GM12878 (cell line): Measurements from ENCODE around the gene OXNAD1.

DNA sequence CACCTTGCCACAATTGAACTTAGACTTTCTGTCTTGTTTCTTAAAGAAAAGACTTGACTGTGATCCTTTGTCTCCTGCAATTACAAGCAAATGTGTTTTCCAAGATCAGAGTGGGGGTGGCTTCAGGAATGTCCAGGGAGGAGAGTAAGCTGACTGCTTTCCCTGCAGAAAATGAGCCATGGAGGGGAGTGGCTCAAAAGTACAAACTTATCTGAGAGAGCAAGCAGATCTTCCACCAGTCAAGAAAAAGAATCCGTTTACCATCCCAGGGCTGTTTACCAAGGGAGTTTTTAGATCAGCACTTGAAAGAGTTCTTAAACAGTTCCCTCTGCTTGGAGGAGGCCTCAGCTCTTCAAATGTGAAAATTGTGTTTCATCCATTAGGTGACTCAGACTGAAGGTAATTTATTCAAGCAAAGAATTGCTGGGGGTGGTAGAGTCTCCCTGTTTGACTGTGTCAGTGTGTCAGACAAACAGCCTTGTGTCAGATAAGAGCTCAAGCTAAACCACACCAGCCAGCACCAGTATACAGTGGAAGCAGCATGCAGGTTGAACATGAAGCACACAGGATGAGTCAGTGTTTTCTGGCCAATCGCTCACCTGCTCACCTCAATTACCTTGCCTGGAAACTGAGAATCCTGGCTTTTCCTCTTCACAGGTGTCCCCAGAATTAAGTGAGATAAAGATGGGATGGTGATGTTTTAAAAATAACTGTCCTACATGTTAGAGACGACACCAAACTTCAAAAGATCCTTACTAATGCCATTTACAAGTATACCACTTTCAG lies 21.8 kb downstream of the SH3BP5 start:
- RAMPAGE, long total RNA, result no peak
- RRBS, 2 experiments, result no CpG with 5 or more reads among the region's 3 CpGs
CAGE:
- cytosol, long polyA minus RNA, result no peak
- cytosol, long polyA plus RNA, result no peak
- long polyA plus RNA, result no peak
- nucleolus, long total RNA, result no peak
- nucleus, long polyA plus RNA, result no peak
- nucleus, long total RNA, result no peak

DNA sequence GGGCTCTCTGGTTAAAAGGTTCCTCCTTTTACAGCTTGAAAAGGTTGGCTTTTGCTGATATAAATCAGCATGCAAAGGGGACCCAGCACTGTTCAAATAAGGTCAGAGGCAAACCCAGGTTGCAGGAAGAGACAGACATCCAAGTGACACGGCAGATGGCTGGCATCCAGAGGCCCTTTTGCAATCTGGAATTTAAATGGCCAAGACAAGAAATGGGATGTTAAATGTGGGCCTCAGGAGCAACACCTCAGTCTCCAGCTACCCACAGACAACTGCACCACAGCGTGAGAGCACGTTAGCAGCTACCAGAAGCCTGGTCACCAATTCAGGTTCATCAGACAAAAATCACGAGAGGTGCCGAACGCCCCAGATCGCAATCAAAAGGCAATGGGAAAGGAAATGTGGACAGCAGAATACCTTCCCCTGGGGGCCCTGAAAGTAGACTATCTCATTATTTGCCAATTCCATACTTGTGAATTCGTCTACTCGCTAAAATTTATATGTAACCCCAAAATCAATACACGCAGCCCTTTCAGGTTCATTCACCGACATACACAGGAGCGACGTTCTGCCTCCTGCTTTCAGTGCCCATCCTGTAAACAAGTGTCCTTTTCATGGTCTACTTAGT lies 6.2 kb downstream of the SH3BP5 start:
- RAMPAGE, long total RNA, result no peak
- RRBS, 2 experiments, result no CpG with 5 or more reads among the region's 13 CpGs
CAGE:
- cytosol, long polyA minus RNA, result no peak
- cytosol, long polyA plus RNA, result no peak
- long polyA plus RNA, result no peak
- nucleolus, long total RNA, result no peak
- nucleus, long polyA plus RNA, result no peak
- nucleus, long total RNA, result no peak

GRCh38 chr3:15346942-15347612 lies 14.7 kb upstream of the SH3BP5 start:
- RAMPAGE, long total RNA, result no peak
- RRBS, 2 experiments, result no CpG with 5 or more reads among the region's 8 CpGs
CAGE:
- cytosol, long polyA minus RNA, result no peak
- cytosol, long polyA plus RNA, result no peak
- long polyA plus RNA, result no peak
- nucleolus, long total RNA, result no peak
- nucleus, long polyA plus RNA, result no peak
- nucleus, long total RNA, result no peak

GRCh38 chr3:15495445-15496216 lies 25.9 kb downstream of the COLQ start:
- RAMPAGE, long total RNA, result no peak
- RRBS, 2 experiments, result no CpG with 5 or more reads among the region's 9 CpGs
CAGE:
- cytosol, long polyA minus RNA, result no peak
- cytosol, long polyA plus RNA, result no peak
- long polyA plus RNA, result no peak
- nucleolus, long total RNA, result no peak
- nucleus, long polyA plus RNA, result no peak
- nucleus, long total RNA, result no peak

DNA sequence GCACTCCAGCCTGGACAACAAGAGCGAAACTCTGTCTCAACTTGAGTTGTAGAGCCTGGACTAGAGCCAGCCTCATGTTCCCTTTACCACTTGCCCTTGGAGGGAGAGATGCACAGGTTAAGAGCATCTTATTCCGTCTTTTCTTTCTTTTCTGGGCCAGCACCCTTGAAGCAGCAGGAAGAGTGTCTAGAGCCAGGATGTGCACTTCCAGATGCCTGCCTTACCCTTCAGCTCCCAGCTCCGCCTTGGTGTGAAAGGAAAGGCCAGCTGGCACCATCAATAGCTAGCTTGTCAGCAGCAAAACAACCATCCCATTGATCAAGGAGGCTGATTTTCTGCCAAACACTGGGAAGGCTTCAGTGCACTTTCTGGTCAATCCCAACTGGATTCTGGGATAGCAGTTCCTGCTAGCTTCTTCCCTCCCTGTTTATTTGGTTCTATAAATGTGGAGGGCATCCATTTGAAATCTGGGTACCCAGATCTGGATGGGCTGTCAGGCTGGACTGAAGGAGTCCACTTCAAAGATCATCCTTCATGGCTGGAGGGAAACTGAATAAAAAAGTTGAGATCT lies 110.9 kb upstream of the GALNT15 start:
- RAMPAGE, long total RNA, result no peak
- RRBS, 2 experiments, result no CpG with 5 or more reads among the region's 3 CpGs
CAGE:
- cytosol, long polyA minus RNA, result no peak
- cytosol, long polyA plus RNA, result no peak
- long polyA plus RNA, result no peak
- nucleolus, long total RNA, result no peak
- nucleus, long polyA plus RNA, result no peak
- nucleus, long total RNA, result no peak

- RAMPAGE, long total RNA, result no peak
- RRBS, 2 experiments, result no CpG with 5 or more reads among the region's 7 CpGs
CAGE:
- cytosol, long polyA minus RNA, result no peak
- cytosol, long polyA plus RNA, result no peak
- long polyA plus RNA, result no peak
- nucleolus, long total RNA, result no peak
- nucleus, long polyA plus RNA, result no peak
- nucleus, long total RNA, result no peak
Measured at GRCh38 chr3:16064473-16065387, 109.8 kb upstream of the GALNT15 start.

DNA sequence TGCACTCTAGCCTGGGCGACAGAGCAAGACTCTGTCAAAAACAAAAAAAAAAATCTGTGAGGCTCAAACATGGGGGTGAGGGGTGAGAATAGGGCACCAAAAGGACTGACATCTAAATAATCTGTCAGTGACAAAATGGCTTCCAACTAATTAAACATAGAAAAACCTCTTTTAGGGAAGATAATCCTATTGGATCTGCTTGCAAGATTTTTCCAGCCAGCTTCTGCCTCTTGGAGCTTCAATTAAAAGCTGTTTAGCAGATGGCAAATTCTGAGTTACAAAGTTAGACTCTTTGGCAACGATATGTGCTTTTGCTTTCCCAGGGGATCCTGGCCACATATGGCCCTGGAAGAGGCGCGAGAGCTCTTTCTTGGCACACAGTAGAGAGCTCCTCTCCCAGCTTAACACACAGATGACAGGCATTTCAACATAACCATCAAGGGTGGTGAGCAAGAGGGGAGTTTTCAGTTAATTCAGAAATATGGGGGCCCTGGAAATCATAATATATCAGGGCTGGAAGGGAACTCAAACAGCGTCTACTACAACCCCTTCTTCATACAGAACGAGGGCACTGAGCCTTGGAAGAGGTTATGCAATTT lies 41.6 kb upstream of the GALNT15 start:
- RAMPAGE, long total RNA, result no peak
- RRBS, 2 experiments, result no CpG with 5 or more reads among the region's 6 CpGs
CAGE:
- cytosol, long polyA minus RNA, result no peak
- cytosol, long polyA plus RNA, result no peak
- long polyA plus RNA, result no peak
- nucleolus, long total RNA, result no peak
- nucleus, long polyA plus RNA, result no peak
- nucleus, long total RNA, result no peak

DNA sequence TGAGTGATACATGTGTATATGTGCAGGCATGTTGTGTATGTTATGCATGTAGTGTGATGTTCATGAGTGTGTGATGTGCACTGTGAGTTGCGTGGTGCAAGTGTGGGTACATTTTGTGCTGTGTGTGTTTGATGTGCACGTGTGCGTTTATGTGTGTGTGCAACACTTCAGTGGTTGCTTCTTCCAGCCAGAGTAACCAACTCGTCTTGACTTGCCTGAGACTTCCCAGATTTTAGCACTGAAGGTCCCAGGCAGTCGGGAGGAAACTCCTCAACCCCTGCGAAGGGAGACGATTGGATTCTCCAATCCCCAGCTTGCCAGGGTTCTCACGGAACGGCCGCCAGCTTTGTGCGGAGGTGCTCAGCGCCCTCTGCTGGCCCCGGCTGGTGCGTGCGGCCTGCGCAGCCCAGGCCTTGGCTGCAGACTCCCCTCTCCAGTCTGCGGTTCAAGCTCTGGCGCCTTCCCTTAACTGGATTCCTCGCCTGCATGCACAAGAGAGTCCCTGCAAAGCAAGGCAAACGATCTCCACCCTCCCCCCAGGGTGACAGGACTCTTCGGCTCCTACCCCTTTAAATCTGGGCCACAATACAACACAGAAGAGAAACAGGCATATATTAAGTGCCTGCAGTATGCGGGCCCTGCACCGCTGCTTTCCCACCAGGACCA lies 3.8 kb downstream of the GALNT15 start:
- RAMPAGE, long total RNA, result no peak
- RRBS, 2 experiments, result no CpG with 5 or more reads among the region's 23 CpGs
CAGE:
- cytosol, long polyA minus RNA, result no peak
- cytosol, long polyA plus RNA, result no peak
- long polyA plus RNA, result no peak
- nucleolus, long total RNA, result no peak
- nucleus, long polyA plus RNA, result no peak
- nucleus, long total RNA, result no peak

GRCh38 chr3:16264789-16265543 lies at the start of gene OXNAD1:
TSS of gene OXNAD1 (plus strand) at chr3:16265212.
- RAMPAGE, long total RNA, result start-site peak on the minus strand at chr3:16264901-16264974, 1,164 and 872 reads in 2 replicates; start-site peak on the plus strand at chr3:16265209-16265220, 68 and 81 reads in 2 replicates
- RRBS, 2 experiments, result 1 to 2% methylated on average over 7 to 10 of the region's 60 CpGs
CAGE:
- cytosol, long polyA minus RNA, result start-site peak on the minus strand at chr3:16264929-16264952, 774 reads
- cytosol, long polyA plus RNA, result start-site peak on the minus strand at chr3:16264908-16264979, 1,304 and 1,521 reads in 2 replicates; start-site peak on the plus strand at chr3:16265169-16265243, 876 and 1,141 reads in 2 replicates
- long polyA plus RNA, result start-site peak on the minus strand at chr3:16264936-16264969, 710 and 965 reads in 2 replicates; start-site peak on the plus strand at chr3:16265192-16265243, 110 and 984 reads in 2 replicates
- nucleolus, long total RNA, result no peak
- nucleus, long polyA plus RNA, result start-site peak on the minus strand at chr3:16264908-16264979, 327 and 671 reads in 2 replicates; start-site peak on the plus strand at chr3:16265191-16265248, 942 and 816 reads in 2 replicates
- nucleus, long total RNA, result no peak

GRCh38 chr3:16286659-16287561 lies 21.9 kb downstream of the OXNAD1 start:
- RAMPAGE, long total RNA, result no peak
- RRBS, 2 experiments, result no CpG with 5 or more reads among the region's 7 CpGs
CAGE:
- cytosol, long polyA minus RNA, result no peak
- cytosol, long polyA plus RNA, result no peak
- long polyA plus RNA, result no peak
- nucleolus, long total RNA, result no peak
- nucleus, long polyA plus RNA, result no peak
- nucleus, long total RNA, result no peak

DNA sequence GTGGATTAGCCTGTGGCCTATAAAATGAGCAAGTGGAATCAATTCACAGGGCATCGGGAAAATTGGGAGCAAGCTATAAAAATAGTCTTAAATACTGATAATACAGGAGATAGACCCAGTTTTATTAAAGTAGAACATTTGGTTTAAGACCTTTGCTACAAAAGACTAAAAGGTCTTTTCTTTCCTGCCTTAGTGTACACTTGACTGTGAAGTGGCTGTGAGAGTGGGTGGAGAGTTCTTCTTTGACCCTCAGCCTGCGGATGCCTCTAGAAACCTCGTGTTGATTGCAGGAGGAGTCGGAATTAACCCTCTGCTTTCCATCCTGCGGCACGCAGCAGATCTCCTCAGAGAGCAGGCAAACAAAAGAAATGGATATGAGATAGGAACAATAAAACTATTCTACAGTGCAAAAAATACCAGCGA lies 36.4 kb downstream of the OXNAD1 start:
- RAMPAGE, long total RNA, result no peak
- RRBS, 2 experiments, result no CpG with 5 or more reads among the region's 7 CpGs
CAGE:
- cytosol, long polyA minus RNA, result no peak
- cytosol, long polyA plus RNA, result no peak
- long polyA plus RNA, result no peak
- nucleolus, long total RNA, result no peak
- nucleus, long polyA plus RNA, result no peak
- nucleus, long total RNA, result no peak

DNA sequence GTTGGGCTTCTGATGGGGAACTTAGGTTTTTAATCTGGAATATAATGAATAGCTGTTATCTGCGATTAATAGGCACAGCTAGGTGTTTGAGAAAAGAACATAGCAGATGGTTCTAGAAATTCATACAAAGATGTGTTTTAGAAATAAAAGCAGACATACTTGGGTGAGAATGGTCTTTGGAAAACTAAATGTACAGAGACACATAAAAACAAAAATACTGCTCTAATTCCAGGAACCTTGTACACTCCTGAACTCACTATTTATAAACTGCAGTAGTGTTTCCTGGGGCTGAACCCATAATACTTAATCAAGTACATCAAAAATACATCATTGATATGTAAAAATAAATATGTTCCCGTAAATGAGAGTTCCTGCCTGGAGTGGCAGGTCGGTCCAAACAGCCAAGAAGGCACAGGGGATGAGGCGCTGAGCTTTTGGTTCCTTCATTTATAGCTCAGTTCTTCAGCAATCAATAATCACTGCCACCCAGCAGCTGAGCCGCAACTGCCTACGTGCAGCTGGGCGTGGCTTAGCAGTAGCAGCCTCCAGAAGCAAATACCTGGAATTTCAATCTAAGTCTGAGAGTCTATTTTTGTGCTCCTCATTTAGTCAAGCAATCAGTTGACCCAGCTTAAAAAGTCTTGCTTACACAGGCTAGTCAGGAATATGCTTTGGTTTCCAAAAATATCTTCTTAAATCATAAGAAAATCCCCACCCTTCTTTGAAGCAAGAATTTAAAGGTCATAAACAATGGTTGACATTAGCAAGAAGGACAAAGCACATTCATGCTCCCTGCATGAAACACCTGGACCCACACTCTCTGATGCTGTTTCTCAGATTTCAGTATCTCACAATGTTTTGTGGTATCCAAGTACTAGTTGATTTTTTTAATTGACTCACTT lies 105.7 kb downstream of the OXNAD1 start:
- RAMPAGE, long total RNA, result no peak
- RRBS, 2 experiments, result no CpG with 5 or more reads among the region's 7 CpGs
CAGE:
- cytosol, long polyA minus RNA, result no peak
- cytosol, long polyA plus RNA, result no peak
- long polyA plus RNA, result no peak
- nucleolus, long total RNA, result no peak
- nucleus, long polyA plus RNA, result no peak
- nucleus, long total RNA, result no peak

- RAMPAGE, long total RNA, result no peak
- RRBS, 2 experiments, result no CpG with 5 or more reads among the region's 2 CpGs
CAGE:
- cytosol, long polyA minus RNA, result no peak
- cytosol, long polyA plus RNA, result no peak
- long polyA plus RNA, result no peak
- nucleolus, long total RNA, result no peak
- nucleus, long polyA plus RNA, result no peak
- nucleus, long total RNA, result no peak
Measured at GRCh38 chr3:16439090-16439551, 74.4 kb downstream of the RFTN1 start.

- RAMPAGE, long total RNA, result no peak
- RRBS, 2 experiments, result no CpG with 5 or more reads among the region's 8 CpGs
CAGE:
- cytosol, long polyA minus RNA, result no peak
- cytosol, long polyA plus RNA, result no peak
- long polyA plus RNA, result no peak
- nucleolus, long total RNA, result no peak
- nucleus, long polyA plus RNA, result no peak
- nucleus, long total RNA, result no peak
Measured at GRCh38 chr3:16468050-16468490, 45.4 kb downstream of the RFTN1 start.

DNA sequence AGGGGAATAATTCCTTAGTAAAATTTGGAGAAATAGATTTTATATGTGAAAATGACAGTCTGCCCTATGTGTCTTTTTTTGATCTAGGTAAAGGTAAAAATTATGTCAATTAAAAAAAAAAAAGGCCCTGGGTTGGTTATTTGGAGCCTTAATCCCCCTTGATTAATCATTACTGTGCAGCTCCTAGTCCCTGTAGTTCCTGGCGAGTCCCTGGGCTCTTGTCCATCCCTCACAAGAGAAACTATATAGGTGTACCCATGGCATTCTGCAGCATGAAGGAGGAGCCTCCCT lies 12.4 kb downstream of the PLCL2 start:
- RAMPAGE, long total RNA, result no peak
- RRBS, 2 experiments, result no CpG with 5 or more reads among the region's 1 CpG
CAGE:
- cytosol, long polyA minus RNA, result no peak
- cytosol, long polyA plus RNA, result no peak
- long polyA plus RNA, result no peak
- nucleolus, long total RNA, result no peak
- nucleus, long polyA plus RNA, result no peak
- nucleus, long total RNA, result no peak

- RAMPAGE, long total RNA, result no peak
- RRBS, 2 experiments, result no CpG with 5 or more reads among the region's 4 CpGs
CAGE:
- cytosol, long polyA minus RNA, result no peak
- cytosol, long polyA plus RNA, result no peak
- long polyA plus RNA, result no peak
- nucleolus, long total RNA, result no peak
- nucleus, long polyA plus RNA, result no peak
- nucleus, long total RNA, result no peak
Measured at GRCh38 chr3:16900738-16901501, 16.2 kb downstream of the PLCL2 start.

- RAMPAGE, long total RNA, result no peak
- RRBS, 2 experiments, result no CpG with 5 or more reads among the region's 9 CpGs
CAGE:
- cytosol, long polyA minus RNA, result no peak
- cytosol, long polyA plus RNA, result no peak
- long polyA plus RNA, result no peak
- nucleolus, long total RNA, result no peak
- nucleus, long polyA plus RNA, result no peak
- nucleus, long total RNA, result no peak
Measured at GRCh38 chr3:17140672-17141108, 255.9 kb downstream of the PLCL2 start.

GRCh38 chr3:17493192-17494049 lies 249.0 kb downstream of the TBC1D5 start:
- RAMPAGE, long total RNA, result no peak
- RRBS, 2 experiments, result no CpG with 5 or more reads among the region's 6 CpGs
CAGE:
- cytosol, long polyA minus RNA, result no peak
- cytosol, long polyA plus RNA, result no peak
- long polyA plus RNA, result no peak
- nucleolus, long total RNA, result no peak
- nucleus, long polyA plus RNA, result no peak
- nucleus, long total RNA, result no peak

GRCh38 chr3:17617396-17618009 lies 124.9 kb downstream of the TBC1D5 start:
- RAMPAGE, long total RNA, result no peak
- RRBS, 2 experiments, result no CpG with 5 or more reads among the region's 10 CpGs
CAGE:
- cytosol, long polyA minus RNA, result no peak
- cytosol, long polyA plus RNA, result no peak
- long polyA plus RNA, result no peak
- nucleolus, long total RNA, result no peak
- nucleus, long polyA plus RNA, result no peak
- nucleus, long total RNA, result no peak

DNA sequence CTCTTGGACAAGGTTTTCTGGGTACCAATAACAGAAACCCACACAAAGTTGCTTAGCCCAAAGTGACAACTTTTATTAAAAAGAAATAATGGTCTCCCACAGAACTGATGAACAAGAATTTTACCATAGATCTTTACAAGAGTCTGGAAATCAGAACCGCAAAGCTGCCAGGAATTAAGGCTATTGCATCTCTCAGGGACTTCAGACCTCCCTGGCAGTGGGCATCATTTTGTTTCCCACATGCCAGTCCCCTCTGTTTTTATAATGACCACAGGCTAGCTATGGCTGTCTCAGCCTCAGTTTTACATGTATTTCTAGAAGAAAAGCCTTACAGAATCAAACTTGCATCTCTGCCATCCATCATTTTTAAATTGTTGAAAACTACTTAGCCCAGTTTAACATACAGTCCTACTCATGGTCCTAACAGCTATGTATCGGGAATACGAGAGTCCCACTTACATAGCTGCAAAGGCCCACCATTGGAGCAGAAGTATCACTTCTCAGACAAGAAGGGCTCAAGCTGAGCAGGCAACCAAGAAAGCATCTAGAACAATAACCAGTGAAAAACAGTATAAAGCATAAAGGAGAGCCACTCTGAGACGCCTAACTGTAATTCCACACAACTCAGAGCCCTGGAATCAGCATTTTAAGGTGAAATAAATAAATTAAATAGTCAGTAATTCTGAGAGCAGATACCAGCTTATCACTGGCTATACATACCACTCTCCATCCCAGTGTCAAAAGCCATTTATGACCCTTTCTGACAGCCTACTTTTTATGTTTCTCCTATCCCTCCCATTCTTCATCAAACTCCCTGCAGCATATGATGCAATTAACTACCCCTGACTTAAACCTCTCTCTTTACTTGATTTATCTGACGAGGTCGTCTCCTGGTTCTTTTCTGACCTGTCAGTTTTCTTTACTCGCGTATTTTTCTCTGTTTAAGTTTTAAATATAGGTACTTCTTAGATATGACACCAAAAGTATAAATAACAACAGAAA lies 29.9 kb downstream of the TBC1D5 start:
- RAMPAGE, long total RNA, result no peak
- RRBS, 2 experiments, result no CpG with 5 or more reads among the region's 8 CpGs
CAGE:
- cytosol, long polyA minus RNA, result no peak
- cytosol, long polyA plus RNA, result no peak
- long polyA plus RNA, result no peak
- nucleolus, long total RNA, result no peak
- nucleus, long polyA plus RNA, result no peak
- nucleus, long total RNA, result no peak